Measurements from ENCODE around the genes KCNJ1, TP53AIP1 and SNX19.

DNA sequence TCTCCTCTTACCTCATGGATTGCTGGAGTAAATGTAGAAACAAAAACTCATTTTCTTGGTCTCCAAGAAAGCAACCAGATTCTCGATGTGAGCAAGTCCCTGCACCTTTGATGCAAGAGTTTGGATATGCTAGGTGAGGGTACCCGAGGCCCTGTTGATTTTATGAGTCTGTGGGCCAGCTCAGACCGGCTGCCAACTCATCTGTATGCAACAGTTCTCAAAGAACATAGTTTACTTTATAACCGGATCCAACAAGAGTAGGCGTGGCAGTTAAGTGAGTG, at the start of gene KCNJ1:
TSS of gene KCNJ1 (minus strand) at position 135 of the 281 bp plus-strand sequence.
- RRBS: 72% methylated on average over 2 of the region's 5 CpGs

DNA sequence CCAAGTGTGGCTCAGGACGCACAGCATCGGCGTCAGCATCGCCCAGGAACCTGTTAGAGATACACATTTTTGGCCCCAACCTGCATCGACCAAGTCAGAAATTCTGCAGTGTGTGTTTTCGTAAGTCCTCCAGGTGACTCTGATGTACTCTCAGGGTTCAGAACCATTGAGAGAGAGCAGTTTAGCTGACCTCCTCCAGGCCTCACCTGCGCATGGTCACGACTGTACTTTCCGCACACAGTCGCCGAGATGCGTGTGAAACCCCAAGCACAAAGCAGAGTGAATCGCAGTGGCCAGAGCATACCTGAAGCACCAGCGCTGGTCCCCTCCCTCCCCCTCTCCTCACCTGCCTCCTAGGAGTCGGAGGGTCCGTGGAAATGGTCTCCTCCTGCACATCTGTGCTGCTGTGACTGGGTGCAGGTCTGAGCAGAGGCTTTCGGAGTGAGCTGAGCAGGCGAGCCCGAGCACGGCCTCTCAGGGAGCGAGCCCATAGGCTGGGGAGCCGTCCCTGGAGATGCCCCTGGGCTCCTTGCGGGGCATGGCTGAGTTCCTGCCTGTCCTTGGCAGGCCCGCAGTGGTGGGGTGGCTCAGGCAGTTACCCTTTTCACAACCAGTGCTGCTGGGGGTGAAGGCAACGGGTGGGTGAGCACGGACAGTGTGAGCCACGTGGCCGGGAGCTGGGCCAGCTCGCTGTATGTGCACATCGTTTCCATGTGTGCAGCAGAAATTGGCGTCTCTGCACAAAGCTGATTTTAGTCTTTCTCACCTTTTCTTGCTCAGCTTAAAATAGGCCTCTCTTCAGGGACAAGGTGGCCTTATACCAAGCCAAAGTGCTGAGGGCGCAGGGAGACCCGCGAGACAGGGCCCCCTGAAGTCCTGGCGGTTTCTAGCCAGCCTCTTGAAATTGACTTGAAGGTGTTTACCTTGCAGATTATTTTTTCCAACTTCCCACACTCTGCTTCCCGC, at the start of gene TP53AIP1:
TSS of gene TP53AIP1 (minus strand) at position 424 of the 966 bp plus-strand sequence.
- RRBS: no CpG with 5 or more reads among the region's 36 CpGs

- RRBS: no CpG with 5 or more reads among the region's 4 CpGs
Observed at GRCh38 chr11:129030850-129031312, 88.2 kb upstream of the TP53AIP1 start.

DNA sequence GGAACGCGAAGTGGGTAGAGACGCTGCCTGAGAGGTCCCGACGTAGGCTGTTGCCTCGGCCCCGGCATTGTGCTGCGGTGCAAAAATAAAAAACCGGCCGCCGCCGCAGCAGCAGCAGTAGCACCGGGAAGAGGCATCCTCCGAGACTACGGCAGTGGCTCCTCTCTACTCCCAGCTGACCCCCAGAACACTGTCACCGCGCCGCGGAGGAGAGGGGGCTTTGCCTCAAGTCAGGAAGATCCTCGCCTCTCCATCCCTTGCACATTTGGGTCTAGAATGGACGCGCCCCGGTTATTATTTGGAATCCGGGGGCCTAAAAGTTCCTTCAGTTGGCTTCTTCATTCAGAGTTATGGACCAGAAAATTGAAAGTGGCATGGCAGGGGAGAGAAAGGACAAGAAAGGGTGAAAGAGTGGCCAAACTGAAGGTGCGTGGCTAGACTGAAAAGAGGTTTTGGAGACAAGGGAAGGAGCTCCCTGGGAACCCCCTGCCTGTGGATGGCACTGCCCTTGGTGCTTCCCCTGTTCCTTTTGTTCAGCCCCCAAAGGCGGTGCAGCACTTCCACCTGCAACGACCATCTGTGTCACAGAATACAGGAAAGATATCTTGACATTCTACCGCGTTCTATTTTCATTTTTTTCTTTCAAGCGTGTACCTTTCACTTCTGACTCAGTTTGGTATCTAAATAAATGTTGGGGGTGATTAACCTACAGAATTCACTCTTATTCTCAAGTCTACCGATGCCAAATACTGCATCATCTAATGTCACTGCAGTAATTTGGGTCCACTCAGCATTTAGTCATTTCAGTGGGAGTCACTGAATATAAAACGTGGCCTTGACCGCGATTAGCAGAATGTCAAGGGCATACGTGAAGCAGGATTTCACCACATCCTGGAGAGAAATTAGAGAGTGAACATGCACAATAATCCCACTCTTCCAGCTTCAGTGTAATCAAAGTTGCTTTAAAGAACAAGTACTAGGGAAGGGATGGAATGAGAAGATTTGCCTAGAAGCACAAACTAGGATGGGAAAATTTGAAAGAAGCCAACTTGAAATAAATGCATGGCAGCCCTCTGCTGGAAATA, 88.0 kb upstream of the ARHGAP32 start:
- RRBS: no CpG with 5 or more reads among the region's 35 CpGs

DNA sequence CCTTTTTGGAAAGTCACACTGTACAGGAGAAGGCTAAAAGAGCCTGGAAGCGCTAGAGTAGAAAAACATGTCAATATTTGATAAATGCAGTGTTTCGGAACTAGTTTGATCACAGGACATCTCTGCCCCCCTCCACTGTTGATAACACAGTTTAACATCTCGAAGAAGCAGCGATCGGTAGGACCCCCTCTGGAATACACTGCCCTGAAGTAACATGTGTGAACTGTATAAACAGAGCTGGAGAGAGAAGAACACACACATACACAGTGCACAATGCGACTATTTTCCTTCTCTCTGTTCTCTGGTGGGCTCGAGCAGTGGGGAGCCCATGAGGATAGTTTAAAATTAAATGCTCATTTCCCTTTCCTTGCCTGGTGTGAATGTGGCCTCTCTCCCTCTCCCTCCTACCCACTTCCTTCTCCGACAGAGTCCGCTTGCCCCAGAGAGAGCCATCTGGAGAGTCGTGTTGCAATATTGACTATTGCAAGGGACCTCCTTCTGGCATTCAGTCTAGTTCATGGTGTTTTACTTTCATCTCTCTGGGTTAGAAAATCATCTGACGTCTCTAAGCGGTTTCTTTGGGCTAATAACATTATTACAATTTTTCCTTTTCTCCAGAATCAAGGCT, 51.7 kb upstream of the BARX2 start:
- RRBS: no CpG with 5 or more reads among the region's 12 CpGs

- RRBS: no CpG with 5 or more reads among the region's 17 CpGs
Observed at GRCh38 chr11:129617389-129618103, 198.1 kb upstream of the TMEM45B start.

DNA sequence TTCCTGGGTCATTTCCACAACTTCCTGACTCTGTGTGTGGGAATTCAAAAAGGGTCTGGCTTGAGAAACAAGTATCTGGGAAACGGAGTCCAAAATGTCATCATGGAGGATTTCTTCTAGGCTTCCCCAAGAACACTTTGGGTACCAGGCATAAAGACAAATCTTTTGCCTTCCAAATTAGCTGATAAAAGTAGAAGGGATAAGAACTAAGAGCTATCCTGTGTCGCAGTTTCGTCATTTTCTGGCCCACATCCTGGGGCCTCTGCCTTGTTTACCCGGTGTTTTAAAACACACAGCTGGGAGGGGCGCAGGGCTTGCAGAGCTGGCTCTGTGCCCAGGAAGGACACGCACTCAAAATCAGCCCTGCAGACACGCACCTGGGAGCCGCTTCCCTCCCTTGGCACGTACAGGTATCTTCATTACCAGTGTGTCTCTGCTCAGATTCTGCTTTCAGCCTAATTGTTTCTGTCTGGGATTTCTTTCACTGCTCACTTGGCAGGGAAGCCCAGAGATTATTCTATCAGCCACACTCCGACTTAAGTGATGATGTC, 38.2 kb downstream of the TMEM45B start:
- RRBS: no CpG with 5 or more reads among the region's 10 CpGs

GRCh38 chr11:129931976-129932516, 36.7 kb upstream of the NFRKB start:
- RRBS: no CpG with 5 or more reads among the region's 16 CpGs

GRCh38 chr11:130050302-130050745, 19.4 kb upstream of the APLP2 start:
- RRBS: no CpG with 5 or more reads among the region's 3 CpGs

- RRBS: no CpG with 5 or more reads among the region's 14 CpGs
Observed at GRCh38 chr11:130163244-130164240, 4.0 kb downstream of the ST14 start.

DNA sequence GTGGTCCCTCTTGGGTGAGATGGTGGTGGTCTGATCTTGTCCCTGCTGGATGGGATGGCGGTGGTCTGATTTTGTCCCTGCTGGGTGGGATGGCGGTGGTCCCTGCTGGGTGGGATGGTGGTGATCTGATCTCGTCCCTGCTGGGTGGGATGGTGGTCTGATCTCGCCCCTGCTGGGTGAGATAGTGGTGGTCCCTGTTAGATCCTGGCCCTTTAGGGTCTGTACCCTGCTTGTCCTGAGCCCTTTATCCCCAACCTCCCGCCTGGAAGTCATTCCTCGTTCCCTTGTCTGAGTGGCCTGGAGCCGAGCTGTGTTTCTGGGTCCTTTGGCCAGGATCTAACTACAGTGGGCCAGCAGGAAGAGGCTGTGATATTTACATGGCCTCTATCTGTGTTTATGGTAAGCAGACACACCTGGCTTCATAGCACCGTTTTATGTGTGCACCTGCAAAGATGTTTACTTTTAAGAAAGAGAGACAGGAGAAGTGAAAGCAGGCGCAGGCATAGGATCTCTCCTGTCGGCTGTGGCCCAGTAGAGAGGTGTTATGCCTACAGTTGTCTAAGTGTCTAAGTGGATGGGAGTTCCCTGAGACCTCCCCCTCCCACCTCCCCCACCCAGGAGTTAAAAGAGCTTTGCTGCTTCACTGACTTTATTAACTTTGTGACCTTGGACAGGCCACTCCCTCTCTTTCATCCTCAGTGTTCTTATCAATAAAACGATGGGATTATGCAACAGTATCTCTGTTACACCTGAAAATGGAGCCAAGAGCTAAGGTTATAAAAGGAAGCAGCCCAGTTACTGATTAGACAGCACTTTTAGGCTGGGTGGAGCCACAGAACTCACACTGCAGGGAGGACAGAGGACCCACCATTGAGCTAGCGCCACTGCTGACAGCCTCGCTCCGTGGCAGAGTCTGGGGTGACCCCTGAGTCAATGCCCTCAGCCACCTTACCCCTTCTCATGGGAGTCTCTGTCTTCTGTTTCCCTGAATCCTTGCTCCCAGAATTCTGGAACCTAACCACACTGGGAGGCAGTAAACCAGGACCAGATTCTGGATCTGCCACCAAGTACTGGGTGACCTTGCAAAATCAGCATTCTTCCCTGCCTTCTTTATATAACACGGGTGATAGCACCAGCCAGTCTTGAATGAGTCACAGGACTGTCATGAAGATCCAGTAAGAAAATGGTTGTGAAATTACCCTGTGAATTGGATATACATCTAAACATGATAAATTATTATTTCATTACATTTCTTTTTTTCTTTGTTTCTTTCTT, 21.9 kb downstream of the ST14 start:
- RRBS: no CpG with 5 or more reads among the region's 15 CpGs

DNA sequence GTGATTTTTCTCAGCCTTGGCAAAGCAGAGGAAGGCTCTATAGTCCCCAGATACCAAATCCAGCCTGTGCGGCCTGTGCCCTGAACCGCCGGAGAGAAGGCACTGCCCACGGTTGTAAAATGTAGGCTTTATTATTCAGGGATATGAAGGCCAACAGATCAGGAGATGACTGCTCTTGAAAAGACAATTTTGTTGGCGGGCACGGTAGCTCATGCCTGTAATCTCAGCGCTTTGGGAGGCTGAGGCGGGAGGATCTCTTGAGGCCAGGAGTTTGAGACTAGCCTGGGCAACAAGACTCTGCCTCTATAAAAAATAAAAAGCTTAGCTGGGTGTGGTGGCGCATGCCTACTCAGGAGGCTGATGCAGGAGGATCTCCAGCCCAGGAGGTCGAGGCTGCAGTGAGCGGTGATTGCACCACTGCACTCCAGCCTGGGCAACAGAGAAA, 31.3 kb downstream of the ST14 start:
- RRBS: no CpG with 5 or more reads among the region's 11 CpGs

GRCh38 chr11:130209225-130209774, 49.7 kb downstream of the ST14 start:
- RRBS: 52% methylated on average over 17 of the region's 39 CpGs

DNA sequence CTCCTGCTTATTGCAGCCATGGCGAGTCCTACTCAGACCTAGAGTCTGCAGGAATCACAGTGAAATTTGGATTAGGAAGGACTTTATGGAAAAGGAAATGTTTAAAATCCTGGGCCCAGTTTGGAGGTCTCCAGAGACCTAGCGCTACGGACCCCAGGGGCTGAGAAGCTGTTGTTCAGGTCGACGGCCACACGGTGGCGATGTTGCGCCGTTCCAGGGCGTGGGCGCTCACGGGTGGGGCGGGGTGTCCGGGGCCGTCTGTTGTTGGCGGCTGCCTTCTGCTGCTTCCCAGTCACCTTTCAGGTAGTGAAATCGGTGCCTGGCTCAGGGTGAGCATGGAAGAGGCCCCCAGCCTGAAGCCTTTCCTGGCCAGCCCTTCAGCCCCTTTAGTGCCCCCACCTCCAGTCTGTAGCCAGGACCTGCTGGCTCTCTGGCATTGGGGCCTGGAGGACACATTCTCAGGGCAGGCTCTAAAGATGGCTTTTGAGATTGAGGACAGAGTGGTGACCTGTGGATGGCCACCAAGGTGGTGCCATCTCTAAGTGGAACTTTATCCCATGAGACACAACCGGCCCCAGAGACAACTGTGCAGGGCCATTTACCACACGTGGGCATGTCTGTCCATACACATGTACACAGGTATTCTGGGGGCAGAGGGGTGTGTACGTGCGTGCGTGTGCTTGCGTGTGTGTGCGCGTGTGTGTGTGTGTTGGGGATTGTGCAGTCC, 53.6 kb downstream of the ST14 start:
- RRBS: no CpG with 5 or more reads among the region's 25 CpGs

DNA sequence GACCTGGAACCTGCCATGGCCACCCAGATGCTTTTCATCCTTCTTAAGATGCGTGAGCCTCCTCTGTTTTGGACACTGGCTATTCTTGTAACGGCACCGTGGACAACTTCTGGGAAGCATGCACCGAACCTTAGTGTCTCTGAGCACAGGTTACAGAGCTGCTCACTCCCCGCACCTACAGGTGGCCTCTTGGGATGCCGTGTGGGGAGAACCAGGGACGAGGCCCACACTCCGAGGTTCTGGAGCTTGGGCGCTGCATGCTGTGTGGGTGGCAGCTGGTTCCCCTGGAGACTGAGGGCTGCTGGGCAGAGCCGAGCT, 60.6 kb downstream of the ST14 start:
- RRBS: no CpG with 5 or more reads among the region's 10 CpGs

DNA sequence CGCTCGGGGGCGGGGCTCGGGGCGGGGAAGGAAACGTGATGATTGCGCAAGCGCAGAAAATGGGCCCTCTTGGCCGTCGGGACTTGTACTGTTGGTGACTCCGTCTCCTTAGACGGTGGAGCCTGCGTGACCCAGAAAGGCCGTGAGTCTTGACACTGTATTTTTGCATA, 142 bp upstream of the ZBTB44 start:
- RRBS: no CpG with 5 or more reads among the region's 14 CpGs

DNA sequence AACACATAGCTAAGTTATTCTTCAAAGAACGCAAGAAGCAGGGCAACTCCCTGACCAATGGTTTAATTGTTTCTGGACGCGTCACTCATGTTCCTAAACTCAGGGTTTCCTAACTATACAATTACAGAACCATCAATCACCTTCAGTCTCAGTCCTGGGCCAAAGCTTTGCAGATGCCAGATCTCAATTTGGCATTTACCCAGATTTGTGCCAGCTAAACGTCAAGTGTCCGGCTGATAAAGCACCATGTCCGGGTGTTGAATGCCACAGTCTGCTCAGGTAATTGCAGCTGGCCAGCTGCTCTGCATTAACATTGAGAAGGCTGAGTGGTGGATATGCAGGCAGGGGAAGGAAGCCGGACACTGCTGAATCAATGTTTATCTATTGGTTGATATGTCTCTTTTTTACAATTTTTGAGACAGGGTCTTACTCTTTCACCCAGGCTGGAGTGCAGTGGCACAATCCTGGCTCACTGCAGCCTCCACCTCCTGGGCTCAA, 38.0 kb downstream of the ADAMTS8 start:
- RRBS: 44% methylated on average over 1 of the region's 7 CpGs

DNA sequence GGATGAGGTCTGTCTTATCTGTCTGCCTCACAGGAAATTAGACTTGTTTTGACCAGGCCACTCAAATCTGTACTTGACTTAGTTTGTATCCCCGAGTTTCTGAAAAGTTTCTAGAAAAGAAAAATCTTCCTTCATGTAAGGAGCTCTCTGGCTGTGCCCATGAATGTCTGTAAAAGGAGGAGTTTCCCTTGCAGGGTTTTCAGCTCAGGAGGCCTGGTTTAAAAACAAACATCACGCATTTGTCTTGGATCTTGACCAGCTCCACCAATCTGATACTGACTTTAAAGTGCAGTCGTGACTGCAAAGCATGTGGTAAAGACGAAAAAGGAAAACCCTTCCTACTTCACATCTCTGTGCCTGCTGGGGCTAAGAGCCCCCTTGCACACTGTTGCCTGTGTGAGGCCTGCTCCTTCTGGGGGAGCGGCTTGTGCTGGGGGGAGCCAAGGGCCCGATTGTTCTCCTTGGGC, 61.9 kb downstream of the ADAMTS15 start:
- RRBS: no CpG with 5 or more reads among the region's 6 CpGs

DNA sequence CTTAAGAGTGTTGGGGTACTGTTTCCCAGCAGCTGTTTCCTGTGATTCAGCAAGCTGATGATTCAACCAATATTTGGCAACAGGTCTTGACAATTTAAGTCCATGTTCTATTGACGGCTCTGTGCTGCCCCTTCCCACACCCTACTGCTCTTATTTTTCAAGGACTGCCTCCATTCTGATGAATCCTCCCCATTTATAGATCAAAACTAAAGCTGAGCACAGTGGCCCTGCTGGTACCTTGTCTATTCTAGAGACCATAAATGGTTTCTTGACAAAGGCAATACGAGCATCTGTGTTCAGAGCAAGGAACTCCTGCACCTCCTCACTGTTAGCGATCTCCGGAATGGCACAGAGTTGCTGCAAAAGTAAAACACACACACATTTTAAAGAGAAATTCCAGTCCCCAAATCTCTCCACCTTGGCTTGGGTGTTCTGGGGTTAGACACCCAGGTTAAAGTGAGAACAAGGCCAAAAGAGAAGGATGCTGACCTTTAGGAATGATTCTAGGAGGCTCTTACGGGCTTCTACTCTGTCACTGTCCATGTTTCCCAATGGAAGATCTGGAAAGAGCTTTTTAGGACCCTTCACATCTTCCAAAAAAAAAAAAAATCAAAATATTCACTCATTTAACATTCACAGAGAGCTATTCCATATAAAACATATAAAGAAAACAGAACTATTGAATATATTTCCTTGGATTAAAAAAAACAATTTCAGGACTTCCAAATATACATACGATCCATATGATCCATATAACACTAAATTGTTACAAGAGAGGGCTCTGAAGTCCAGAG, 6.3 kb downstream of the SNX19 start:
- RRBS: no CpG with 5 or more reads among the region's 6 CpGs

- RRBS: 1% methylated on average over 26 of the region's 87 CpGs
Observed at GRCh38 chr11:130915688-130916771, at the start of gene SNX19. Gene SNX19 (minus strand): TSS chr11:130916479.

All from foreskin fibroblast (primary cell).